AG09309 (cell line): ENCODE measurements around a stretch of chr7.

- RRBS: no CpG with 5 or more reads among the region's 6 CpGs
Observed at GRCh38 chr7:135774291-135774779, 25.7 kb upstream of the FAM180A start.

DNA sequence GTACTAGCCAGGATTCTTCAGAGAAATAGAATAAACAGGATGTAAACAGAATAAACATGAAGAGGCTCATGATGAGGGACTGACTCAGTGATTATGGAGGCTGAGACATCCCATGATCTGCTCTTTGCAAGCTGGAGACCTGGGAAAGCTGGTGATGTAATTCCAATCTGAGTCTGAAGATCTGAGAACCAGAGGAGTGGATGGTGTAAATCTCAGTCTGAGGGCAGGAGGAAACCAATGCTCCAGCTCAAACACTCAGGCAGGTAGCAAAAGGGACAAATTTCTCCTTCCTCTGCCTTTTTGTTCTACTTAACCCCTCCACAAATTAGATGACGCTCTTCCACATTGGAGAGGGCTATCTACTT, 63.0 kb upstream of the FAM180A start:
- RRBS: no CpG with 5 or more reads among the region's 1 CpG

- RRBS: no CpG with 5 or more reads among the region's 16 CpGs
Observed at GRCh38 chr7:137932823-137934013, 68.7 kb downstream of the CREB3L2 start.

DNA sequence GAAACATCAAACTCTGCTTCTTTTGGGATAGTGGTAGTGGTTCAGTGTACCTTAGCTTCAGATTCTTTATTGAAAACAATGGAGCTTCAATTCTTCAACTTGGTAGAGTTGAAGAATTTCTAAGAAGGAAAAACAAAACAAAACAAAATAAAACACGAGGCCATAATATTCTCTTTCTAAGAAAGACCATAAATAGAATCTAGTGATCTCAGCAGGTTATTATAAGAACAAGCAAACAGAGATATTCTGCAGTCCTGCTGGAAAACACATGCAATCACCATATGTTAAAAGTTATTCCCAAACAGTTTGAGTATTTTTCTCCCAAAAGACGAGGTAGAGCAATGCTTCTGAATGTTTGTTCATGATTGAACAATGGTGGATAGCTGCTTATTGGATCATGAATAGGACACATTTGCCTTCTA, 59.4 kb downstream of the CREB3L2 start:
- RRBS: no CpG with 5 or more reads among the region's 2 CpGs

DNA sequence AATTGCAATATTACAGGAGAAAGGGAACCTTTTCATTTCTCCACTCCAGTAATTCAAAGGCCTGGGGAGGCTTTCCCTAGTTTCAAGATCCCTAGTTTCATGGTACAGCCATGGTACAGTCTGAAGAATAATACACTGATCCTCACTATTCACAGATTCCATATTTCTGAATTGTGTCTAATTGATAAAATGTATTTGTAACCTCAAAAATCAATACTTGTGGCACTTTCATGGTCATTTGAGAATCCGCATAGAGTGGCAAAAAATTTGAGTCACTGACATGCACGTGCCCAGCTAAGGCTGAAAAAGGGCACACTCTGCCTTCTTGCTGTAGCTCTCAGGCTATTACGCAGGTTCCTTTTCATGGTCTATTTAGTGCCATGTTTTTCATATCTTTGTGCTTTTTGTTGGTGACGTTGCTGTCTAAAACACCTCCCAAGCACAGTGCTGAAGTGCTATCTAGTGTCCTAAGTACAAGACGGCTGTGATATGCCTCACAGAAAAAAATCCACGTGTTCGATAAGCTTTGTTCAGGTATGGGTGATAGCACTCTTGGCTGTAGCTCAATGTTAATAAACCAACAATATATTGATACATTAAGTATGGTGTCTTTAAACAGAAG, 51.0 kb downstream of the CREB3L2 start:
- RRBS: no CpG with 5 or more reads among the region's 7 CpGs

DNA sequence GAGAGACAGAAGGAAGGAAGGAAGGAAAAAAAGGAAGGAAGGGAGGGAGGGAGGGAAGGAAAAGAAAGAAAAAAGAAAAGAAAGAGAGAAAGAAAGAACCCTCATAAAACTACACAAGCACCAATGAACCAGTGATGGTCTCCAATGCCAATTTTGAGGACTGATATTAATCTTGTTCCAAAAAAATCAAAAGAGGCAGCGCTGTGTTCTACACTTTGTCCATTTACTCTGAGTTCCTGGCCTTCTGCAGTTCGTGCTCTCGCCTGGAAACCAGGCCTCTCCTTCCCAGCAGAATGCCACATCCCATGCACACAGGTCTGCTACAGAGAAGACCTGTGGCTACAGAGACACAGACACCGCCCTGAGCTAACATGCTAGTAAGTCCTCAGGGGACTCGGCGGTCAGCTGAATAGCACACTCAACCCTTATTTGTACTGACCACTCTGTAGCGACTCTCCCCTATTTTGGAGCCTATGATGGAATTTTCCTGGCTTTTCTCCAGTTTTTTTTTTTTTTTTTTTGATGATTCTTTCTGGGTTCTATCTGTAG, 12.9 kb downstream of the CREB3L2 start:
- RRBS: no CpG with 5 or more reads among the region's 7 CpGs

- RRBS: no CpG with 5 or more reads among the region's 6 CpGs
Observed at GRCh38 chr7:137992244-137993375, 9.3 kb downstream of the CREB3L2 start.

DNA sequence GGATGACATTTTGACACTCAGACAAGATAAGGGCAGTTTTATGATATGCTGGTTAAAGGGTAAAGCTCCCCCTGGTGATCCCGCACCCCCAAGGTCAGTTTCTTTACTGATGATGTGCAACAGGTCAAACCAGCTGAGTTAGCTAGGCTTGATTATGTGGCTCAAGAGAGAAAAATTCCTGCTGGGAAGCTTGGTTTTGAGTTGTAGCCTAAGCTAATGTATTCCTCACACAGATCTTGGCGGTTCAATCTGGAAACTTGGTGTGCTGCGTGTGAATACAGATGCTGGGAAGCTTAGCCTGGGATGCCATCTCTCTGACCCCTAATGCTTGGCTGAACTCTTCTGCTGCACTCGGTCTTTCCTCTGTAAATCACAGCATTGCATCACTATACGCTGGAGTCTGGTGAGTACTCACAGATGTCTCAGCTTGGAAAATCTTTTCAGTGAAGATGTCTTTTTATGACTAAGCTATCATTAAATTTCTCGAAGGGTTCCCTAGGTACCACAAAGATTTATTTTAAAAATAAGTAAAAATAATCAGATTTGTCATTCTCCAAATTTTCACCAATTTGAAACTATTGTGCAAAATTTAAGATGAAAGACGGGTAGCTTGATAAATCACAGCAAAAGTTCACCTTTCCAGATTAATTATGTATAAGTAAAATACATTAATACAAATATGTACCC, 11.2 kb upstream of the AKR1D1 start:
- RRBS: no CpG with 5 or more reads among the region's 7 CpGs

- RRBS: no CpG with 5 or more reads among the region's 5 CpGs
Observed at GRCh38 chr7:138520308-138521051, 60.4 kb downstream of the TRIM24 start.

DNA sequence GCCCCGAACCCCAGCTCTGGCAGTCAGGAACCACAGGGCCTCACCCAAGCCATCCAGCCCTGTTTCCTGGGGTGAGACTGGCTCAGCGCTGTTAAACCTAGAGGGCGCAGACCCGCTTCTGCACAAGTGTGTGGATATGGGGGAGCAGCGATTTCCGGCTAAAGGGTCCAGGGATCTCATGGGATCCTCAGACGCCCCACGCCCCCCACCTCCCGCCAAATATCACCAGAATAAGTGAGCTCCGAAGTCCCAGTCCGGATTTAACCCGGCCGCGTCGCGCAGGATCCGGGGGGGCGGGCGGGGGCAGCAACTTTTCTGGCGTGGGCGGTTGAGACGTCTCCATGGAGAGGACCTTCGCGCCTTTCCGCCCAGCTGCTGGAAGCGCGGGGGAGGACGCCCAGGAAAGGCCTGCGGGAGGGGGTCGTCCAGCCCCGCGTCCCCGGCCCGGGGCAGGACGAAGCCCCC, 703 bp downstream of the ZC3HAV1L start:
- RRBS: 7% methylated on average over 3 of the region's 35 CpGs

GRCh38 chr7:139076910-139077232, 32.6 kb downstream of the ZC3HAV1 start:
- RRBS: no CpG with 5 or more reads among the region's 3 CpGs

DNA sequence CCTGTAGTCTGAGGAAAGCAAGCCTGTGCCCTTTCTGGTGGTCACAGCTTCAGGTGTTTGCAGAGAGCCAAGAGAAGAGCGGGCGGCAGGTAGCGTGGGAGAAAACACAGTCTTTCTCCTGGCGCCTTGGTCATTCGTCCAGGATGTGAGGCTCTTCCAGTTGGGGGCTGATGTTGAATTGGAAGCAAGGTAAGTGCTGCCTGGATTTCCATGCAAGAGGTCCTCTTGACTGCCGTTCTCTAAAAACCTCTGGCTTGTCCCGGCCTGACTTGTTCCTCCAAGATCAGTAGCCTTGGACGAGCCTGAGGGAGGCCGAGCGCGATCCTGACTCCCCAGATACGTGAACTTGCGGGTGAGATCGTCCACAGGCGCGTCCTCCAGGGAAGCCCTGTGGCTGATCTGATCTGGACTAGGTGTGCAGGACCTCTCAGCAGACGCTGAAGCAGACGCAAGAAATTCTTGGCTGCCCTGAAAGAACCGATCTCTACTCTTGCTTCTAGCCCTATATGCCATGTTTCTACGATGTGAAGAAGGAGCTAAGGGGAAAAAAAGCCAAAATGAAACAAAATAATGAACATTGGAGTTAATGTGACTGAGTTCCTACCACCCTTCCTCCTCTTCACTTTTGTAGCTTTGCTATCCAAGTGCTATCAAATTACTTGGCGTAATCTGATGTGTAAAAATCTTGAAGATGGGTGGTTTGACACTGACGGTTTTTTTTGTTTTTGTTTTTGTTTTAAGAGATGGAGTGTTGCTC, 29.6 kb downstream of the ZC3HAV1 start:
- RRBS: no CpG with 5 or more reads among the region's 22 CpGs

- RRBS: no CpG with 5 or more reads among the region's 19 CpGs
Observed at GRCh38 chr7:139093333-139094476, 15.8 kb downstream of the ZC3HAV1 start.

GRCh38 chr7:139131348-139131895, 2.2 kb upstream of the TTC26 start:
- RRBS: no CpG with 5 or more reads among the region's 4 CpGs

DNA sequence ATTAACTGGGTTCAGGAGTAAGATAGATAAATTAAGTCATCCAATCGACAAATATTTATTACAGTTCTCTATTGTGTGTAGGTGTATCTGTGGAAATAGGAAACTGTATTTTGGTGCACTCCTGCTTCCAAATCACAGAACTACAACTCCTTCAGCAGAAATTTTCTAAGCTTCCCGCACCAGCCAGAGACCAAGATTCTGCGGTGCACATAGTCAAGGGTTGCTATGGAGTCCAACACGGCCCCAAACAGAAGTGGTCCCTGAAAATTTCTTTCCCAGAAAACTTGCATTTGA, 366 bp upstream of the TTC26 start:
- RRBS: no CpG with 5 or more reads among the region's 4 CpGs

DNA sequence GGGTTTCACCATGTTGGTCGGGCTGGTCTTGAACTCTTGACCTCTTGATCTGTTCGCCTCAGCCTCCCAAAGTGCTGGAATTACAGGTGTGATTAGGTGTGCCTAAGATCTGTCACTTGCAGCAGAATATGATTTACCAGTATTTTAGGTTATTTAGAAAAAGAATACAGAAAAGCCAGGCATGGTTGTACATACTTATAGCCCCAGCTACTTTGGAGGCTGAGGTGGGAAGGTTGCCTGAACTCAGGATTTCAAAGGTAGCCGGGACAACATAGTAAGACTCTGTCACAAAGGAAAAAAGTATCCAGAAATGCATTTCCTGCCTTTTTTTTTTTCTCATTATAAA, 19.3 kb downstream of the LUC7L2 start:
- RRBS: no CpG with 5 or more reads among the region's 3 CpGs

- RRBS: no CpG with 5 or more reads among the region's 13 CpGs
Observed at GRCh38 chr7:139422075-139423313, 61.0 kb downstream of the KLRG2 start.

DNA sequence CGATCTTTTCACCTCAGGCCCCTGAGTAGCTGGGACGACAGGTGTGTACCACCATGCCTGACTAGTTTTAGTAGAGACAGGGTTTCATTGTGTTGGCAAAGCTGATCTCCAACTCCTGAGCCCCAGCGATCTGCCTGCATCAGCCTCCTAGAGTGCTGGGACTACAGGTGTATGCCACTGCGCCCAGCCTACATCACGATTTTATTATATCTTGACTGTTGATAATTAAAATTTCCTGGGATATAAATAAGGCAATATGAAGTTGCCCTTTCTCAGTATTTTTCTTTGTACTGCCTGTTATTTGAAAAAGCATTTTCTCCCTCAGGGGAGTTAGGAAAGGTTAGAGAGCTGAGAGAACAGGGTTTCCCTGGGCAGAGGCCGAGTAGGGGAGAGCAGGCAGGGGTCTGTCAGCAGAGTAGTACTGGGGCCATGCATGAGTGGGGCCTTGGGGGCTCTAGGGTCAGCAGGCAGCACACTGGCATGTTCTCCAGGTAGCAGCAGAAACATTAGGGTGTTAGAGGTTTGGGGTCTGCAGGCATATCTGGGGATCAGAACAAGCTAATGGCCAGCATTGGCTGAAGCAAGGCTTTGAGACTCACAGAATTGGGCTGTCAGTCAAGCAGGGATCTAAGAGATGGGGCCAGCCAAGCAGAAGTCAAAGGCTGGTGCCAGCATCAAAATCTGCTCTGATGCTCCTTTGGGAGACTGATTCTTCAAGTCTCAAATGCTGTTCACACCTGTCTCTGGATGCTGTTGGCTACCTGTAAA, 56.5 kb downstream of the KLRG2 start:
- RRBS: no CpG with 5 or more reads among the region's 6 CpGs

GRCh38 chr7:139572169-139573111, 49.0 kb downstream of the CLEC2L start:
- RRBS: 98% methylated on average over 7 of the region's 34 CpGs

DNA sequence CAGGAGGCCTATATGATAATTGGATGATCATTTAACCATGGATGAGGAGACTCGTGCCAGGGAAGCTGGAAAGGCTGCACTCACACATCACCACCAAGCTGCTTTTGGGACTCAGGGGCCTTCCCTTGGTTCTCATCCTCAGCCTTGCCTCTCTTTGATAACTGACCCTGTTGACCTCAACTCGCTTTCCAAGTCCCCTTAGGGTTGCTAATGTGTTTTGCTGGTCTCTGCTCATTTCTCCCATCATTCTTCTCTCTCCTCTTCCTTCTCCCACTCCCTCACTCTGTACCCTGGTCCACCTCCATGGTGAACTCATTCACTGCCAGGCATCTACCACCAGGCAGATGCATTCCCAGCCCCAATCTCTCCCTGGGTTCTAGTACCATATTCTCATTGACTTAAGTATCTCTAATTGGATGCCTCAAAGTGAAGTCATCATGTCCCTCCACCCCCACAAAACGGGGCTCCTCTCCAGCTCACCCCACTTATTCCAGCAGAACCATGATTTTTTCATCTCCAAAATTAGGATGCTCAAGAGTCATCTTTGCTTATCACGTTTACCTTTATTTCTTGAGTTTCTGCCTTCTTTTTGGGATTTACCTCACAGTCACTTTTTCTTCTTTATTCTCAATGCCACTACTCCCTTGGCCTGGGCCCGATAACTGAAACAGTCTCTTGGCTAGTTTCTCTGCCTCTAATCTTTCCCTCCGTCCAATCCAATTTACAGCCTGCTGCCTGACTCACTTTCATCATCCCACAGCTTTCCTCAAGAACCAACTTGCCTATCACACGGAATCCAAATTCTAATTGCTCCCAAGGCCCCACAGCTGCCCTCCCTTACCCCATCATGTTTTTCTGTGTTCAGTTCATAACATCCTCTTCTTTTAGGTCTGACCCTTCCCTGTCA, 121.7 kb downstream of the HIPK2 start:
- RRBS: no CpG with 5 or more reads among the region's 7 CpGs